ENCODE measurements around a stretch of chr14.

DNA sequence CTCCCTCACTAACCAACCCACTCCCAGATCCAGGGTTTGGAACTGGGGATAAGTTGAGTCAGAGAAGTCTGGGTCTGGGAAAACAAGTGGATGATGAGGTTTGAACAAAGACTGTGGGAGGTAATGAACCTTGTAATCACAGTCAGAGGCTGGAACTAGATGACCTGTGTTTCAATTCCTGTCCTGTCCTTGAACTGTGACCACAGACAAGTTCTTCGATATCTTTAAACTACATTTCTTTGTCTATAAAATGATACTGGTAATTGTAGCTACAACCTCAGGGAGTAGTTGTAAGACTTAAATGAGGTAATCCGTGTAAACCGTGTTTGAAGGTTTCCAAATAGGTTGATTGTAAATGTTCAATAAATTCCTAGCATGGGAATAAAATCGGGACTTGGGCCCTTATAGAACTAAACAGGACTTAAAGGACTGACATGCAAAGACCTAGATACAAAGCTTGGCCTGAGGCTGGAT lies 240.7 kb upstream of the EGLN3 start:
- PRO-cap, 4 experiments, result no peak in any of the 4 experiments
- RAMPAGE, long total RNA, 2 experiments, result no peak in any of the 2 experiments

DNA sequence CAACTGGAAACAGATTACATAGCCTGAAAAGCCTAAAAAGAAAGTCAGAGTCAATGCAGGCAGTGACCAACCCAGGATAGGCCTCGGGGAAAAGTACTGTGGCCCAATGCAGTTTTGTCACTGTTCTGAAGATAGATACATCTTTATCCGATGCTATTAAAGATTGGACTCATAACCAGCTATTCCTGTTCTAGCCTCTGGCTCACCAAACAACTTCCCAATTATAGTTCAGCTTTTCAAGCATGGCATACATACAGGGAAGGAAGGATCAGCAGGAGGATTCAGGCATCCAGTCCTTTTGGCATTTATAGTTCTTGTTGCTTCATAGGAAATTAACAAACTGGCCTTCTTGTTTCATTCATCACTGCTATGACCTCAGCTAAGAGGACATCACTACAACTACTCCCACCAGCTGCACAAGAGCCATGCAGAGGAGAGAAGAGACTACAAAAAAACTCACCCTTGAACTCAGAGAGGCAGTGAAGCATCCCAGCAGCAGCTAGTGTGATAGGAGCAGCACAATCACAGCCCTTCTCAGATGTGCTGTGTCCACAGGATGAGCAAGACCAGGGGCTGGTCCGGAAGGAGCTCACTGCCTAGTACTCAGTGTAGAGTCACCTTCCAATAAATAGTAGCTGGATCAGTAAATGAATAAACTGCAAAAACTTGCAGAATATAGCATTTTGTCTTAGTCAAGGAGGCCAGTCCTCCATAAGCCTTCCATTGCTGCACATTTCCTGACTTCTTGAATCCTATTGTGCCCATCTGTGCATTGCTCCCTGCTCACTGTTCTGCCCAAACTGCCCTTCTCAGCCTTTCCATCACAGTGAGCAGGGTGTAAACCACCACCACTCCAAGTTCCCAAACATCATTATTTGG lies 100.4 kb downstream of the SPTSSA start:
- PRO-cap, 4 experiments, result no peak in any of the 4 experiments
- RAMPAGE, long total RNA, 2 experiments, result no peak in any of the 2 experiments

DNA sequence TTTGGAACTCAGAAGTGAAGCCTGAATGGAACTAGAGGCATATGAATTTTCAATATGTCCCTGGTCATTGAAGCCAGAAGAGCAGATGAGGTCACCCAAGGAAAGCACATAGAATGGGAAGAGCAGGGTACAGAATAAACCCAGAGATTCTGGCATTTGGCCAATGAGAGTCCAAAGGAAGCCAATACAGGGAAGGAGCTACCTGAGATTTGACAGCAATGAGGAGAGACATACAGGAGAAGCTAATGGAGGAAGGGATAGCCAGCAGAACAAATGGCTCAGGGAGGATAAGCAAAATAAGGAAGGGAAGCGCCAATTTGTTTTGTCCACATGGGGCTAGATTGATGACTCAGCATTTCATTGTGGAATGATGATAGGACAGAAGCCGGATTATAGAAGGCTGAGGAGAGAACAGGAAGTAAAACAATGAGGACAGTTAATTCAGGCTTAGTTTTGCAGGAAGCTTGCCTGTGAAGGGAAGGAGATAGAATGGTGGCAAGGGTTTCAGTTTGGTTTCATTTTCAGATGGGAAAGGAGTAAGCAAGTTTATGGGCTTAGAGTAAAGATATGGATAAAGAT lies 3.1 kb upstream of the SPTSSA start:
- PRO-cap, 4 experiments, result no peak in any of the 4 experiments
- RAMPAGE, long total RNA, 2 experiments, result no peak in any of the 2 experiments

DNA sequence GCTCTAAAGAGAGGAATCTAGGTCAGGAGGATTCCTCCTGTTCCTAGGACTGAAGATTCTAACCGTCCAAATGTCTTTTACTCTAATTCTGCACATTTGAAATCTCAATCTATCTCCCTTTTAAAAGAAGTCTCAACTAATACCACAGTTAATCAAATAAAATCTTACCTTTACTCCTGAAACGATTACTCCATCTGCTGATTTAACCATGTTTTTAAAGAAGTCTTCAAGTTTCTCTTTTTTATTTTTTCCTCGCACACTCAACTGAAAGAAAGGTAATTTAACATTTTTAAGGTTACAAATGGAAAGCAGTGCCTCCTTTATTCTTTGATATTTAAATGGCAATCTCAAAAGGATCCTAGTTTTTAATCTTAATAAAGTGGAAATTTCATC lies 32.6 kb downstream of the SNX6 start:
- PRO-cap, 4 experiments, result no peak in any of the 4 experiments
- RAMPAGE, long total RNA, 2 experiments, result no peak in any of the 2 experiments

DNA sequence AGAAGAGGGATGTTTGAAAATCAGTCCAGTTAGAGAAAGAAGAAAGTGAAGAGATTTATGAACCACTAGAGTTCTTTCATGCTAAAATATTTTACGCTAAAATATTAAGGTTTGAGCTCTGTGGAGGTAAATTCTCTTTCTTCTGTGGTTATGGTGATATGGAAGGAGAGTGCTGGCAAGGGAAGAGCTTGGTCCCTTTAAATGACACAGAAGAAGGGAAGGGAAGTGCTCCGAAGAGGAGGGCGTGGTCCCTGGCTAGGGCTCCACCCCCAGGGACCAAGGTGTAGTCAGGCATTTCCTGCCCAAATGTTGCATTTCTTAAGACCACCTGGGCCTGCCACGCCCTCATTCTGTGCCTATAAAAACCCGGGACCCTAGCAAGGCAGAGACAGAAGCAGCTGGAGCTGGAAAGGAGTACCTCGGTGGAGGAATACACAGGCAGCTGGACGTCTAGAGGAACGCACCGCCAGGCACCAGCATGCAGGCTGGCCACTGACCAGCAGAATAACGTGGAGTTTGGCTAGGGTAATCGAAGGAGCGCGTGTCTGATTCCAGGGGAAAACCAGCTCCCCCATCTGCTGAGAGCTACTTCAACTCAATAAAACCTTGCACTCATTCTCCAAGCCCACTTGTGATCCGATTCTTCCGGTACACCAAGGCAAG lies 21.2 kb downstream of the CFL2 start:
- PRO-cap, 4 experiments, result peak in 4 of 4 experiments; most common plus-strand start position 391 of the sequence (in 4); most common minus-strand start position 206 of the sequence (in 1)
- RAMPAGE, long total RNA, 2 experiments, result no peak in any of the 2 experiments

- PRO-cap, 4 experiments, result peak in 1 of 4 experiments; most common plus-strand start chr14:34700417 (in 1); most common minus-strand start chr14:34700288 (in 1)
- RAMPAGE, long total RNA, 2 experiments, result no peak in any of the 2 experiments
Measured at GRCh38 chr14:34700072-34700682, 14.2 kb downstream of the CFL2 start.

- PRO-cap, 4 experiments, result no peak in any of the 4 experiments
- RAMPAGE, long total RNA, 2 experiments, result no peak in any of the 2 experiments
Measured at GRCh38 chr14:34930825-34931110, 52.0 kb upstream of the SRP54 start.

DNA sequence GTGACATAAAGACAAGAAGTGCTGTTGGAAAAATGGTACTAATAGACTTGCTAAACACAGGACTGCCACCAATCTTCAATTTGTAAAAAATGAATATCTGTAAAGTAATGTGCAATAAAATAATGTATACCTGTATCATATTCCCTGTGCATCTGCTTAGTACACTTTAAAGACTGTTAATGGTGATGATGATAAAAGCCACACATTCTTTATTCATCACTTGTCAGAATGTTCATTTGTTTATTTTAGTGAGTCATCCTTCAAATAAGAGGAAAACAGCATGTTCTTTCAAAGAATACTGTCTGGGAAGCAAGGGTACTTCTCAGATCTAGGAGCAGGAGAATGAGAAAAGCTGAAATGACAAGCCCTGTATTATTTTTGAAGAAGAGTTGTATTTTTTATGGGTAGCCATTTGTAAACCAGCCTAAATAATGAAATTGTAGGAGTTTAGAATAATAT lies 78.3 kb upstream of the PSMA6 start:
- PRO-cap, 4 experiments, result peak in 2 of 4 experiments; most common plus-strand start position 294 of the sequence (in 2)
- RAMPAGE, long total RNA, 2 experiments, result no peak in any of the 2 experiments

- PRO-cap, 4 experiments, result peak in 2 of 4 experiments; most common plus-strand start chr14:35333250 (in 1); most common minus-strand start chr14:35333119 (in 2)
- RAMPAGE, long total RNA, 2 experiments, result no peak in any of the 2 experiments
Measured at GRCh38 chr14:35332848-35333368, 40.7 kb downstream of the PSMA6 start.

GRCh38 chr14:35343769-35344243 lies 51.6 kb downstream of the PSMA6 start:
- PRO-cap, 4 experiments, result peak in 1 of 4 experiments; most common minus-strand start chr14:35343918 (in 1)
- RAMPAGE, long total RNA, 2 experiments, result no peak in any of the 2 experiments

- PRO-cap, 4 experiments, result no peak in any of the 4 experiments
- RAMPAGE, long total RNA, 2 experiments, result no peak in any of the 2 experiments
Measured at GRCh38 chr14:36069200-36069490, 243.0 kb downstream of the BRMS1L start.

DNA sequence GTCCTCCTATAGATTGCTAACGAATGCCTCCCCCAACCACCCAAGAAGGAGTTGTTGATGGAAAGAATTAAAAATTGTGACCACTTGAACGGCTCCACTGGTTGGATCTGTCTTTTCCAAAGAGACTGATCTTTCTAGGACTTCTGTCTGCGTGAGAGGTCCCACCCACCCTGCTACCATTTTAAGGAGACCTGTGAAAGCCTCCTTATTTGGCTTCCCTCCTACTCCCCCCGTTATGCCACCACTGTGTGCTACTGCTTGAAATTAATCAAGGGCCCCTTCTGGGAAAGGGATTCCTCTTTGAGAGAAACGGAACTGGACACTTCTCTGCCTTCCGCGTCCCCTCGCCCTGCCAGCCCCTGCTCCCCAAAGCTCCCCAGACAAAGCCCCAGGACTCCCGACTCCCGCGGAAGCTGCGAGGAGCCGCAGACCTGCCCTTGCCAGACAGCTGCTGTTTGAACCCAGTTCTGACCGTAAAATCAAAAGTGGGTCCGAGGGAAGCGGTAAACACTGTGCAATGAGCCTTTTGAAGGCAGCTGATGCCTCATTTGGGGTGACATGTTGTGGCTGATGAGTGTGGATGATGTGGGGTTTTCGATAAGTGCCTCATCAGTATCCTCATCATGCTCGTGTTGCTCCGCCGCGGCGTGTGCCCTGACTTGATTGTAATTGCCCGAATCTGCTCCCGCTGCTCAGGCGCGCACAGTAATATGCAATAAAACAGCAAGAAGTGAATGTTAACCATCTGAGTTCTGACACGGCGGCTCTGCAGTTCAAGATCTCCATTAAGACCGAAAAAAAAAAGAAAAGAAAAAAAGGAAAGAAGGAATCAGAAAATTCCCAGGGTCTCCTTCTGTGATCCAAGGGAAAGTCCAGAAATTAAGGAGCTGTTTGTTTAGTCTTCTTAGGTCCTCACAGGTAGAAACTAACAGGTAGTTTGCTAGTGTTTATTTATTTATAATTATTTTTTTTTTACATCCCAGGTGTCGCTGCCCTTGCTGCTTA lies 48.2 kb downstream of the MBIP start:
- PRO-cap, 4 experiments, result no peak in any of the 4 experiments
- RAMPAGE, long total RNA, 2 experiments, result no peak in any of the 2 experiments

- PRO-cap, 4 experiments, result no peak in any of the 4 experiments
- RAMPAGE, long total RNA, 2 experiments, result no peak in any of the 2 experiments
Measured at GRCh38 chr14:36383968-36384574, 63.6 kb upstream of the MBIP start.

DNA sequence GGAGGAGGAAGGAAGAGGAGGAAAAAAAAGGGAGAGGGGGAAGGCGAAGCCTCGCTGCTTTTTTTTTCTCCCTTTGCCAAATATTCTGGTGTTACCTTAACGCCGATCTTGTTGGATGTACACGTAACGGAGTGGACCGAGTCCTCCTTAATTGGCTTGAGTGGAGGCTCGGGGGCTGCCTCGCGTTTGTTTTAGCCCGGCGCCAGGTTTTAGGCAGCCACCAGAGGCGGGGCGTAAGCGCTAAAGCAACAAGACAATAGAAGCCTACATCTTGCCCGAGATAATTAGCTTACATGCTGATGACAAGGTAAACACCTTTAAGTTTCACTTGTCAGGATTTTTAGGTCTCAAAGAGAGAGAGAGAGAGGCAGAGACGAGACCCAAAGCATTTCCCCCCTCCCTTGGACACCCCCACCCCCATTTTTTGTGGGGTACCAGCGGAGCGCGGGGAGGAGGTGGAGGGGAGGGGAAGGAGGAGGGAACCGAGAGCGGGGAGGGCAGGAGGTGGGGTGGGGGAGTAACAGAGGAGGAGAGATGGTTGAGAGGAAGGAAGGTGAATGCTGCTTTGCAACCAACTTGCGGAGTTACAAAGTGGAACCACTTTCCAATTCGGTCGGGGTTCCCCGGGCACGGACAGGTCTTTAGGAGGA lies 534 bp downstream of the NKX2-1 start:
- PRO-cap, 4 experiments, result no peak in any of the 4 experiments
- RAMPAGE, long total RNA, 2 experiments, result no peak in any of the 2 experiments

DNA sequence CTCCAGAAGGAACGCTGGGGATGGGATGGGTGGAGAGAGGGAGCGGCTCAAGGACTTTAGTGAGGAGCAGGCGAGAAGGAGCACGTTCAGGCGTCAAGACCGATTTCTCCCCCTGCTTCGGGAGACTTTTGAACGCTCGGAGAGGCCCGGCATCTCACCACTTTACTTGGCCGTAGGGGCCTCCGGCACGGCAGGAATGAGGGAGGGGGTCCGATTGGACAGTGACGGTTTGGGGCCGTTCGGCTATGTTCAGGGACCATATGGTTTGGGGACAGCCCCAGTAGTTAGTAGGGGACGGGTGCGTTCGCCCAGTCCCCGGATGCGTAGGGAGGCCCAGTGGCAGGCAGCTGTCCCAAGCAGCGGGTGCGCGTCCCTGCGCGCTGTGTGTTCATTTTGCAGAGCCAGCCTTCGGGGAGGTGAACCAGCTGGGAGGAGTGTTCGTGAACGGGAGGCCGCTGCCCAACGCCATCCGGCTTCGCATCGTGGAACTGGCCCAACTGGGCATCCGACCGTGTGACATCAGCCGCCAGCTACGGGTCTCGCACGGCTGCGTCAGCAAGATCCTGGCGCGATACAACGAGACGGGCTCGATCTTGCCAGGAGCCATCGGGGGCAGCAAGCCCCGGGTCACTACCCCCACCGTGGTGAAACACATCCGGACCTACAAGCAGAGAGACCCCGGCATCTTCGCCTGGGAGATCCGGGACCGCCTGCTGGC lies 997 bp downstream of the PAX9 start:
- PRO-cap, 4 experiments, result no peak in any of the 4 experiments
- RAMPAGE, long total RNA, 2 experiments, result no peak in any of the 2 experiments

DNA sequence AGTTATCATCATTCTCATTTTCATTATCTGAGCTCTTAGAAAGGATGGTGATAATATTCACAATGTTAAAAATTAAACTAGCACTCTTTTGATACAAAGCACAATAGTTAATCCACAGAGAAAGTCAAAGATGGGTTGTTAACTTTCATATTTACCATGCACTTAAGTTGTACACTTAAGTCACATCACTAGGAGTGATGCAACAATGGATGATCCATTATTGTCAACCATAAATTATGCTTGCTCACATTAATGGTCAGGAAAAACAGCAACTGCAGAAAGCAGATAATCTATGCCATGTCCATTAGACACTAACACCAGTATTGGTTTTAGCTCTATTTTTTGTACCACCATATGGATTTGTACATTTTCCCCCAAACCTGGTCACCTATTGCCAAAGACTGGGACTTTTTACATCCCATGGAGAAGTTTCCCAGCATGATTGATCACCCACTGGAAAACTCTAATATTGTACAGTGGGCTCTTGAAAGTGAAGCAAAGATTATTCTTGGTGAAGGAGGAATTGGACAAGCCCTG lies 195.5 kb downstream of the FOXA1 start:
- PRO-cap, 4 experiments, result no peak in any of the 4 experiments
- RAMPAGE, long total RNA, 2 experiments, result no peak in any of the 2 experiments

DNA sequence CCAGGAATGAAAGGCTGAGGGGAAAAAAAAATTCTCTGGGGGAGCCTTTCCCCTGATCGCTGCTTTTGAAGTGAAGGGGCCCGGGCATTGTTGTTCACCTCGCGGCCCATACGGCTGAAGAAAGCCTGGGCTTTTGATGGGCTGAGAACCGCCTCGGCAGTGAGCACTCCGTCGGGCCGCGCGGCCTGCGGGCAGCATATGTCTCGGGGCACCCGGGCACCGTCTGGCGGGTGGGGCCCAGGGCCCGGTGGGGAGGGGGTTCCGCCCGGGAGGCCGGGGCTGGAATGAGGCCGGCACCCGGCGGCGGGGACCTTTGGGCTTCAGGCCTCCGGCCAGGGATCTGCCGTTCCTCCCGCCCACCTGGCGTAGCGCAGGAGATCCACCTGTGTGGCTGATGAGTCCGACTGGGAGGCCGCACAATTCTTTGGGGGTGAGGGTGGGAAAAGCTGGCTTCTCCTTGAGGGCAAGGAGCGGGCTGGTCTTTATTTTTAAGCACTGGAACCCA lies 10.8 kb downstream of the FOXA1 start:
- PRO-cap, 4 experiments, result peak in 4 of 4 experiments; most common plus-strand start position 386 of the sequence (in 4); most common minus-strand start position 225 of the sequence (in 2)
- RAMPAGE, long total RNA, 2 experiments, result no peak in any of the 2 experiments

- PRO-cap, 4 experiments, result peak in 2 of 4 experiments; most common plus-strand start chr14:37589525 (in 1); most common minus-strand start chr14:37589459 (in 2)
- RAMPAGE, long total RNA, 2 experiments, result no peak in any of the 2 experiments
Measured at GRCh38 chr14:37589382-37589817, 5.6 kb downstream of the FOXA1 start.

- PRO-cap, 4 experiments, result no peak in any of the 4 experiments
- RAMPAGE, long total RNA, 2 experiments, result no peak in any of the 2 experiments
Measured at GRCh38 chr14:38064993-38065894, 142.5 kb upstream of the SSTR1 start.

GRCh38 chr14:38207090-38207682 lies 518 bp upstream of the SSTR1 start:
- PRO-cap, 4 experiments, result no peak in any of the 4 experiments
- RAMPAGE, long total RNA, 2 experiments, result no peak in any of the 2 experiments

Measured in right lobe of liver (tissue), 4 donors.